SK-MEL-5 (cell line): ENCODE measurements around the genes IMPG1 and TENT5A.

RAMPAGE:
- cytosol, long total RNA: no peak
- long total RNA: no peak
- nucleus, long total RNA: no peak
Observed at GRCh38 chr6:72778892-72779535, 157.2 kb downstream of the KCNQ5 start.

GRCh38 chr6:72816445-72816831, 194.6 kb downstream of the KCNQ5 start:
RAMPAGE:
- cytosol, long total RNA: no peak
- long total RNA: no peak
- nucleus, long total RNA: no peak

RAMPAGE:
- cytosol, long total RNA: no peak
- long total RNA: no peak
- nucleus, long total RNA: no peak
Observed at GRCh38 chr6:73085314-73085796, 139.9 kb downstream of the KHDC1L start.

RAMPAGE:
- cytosol, long total RNA: no peak
- long total RNA: no peak
- nucleus, long total RNA: no peak
Observed at GRCh38 chr6:73512949-73513942, 7.6 kb downstream of the EEF1A1 start.

DNA sequence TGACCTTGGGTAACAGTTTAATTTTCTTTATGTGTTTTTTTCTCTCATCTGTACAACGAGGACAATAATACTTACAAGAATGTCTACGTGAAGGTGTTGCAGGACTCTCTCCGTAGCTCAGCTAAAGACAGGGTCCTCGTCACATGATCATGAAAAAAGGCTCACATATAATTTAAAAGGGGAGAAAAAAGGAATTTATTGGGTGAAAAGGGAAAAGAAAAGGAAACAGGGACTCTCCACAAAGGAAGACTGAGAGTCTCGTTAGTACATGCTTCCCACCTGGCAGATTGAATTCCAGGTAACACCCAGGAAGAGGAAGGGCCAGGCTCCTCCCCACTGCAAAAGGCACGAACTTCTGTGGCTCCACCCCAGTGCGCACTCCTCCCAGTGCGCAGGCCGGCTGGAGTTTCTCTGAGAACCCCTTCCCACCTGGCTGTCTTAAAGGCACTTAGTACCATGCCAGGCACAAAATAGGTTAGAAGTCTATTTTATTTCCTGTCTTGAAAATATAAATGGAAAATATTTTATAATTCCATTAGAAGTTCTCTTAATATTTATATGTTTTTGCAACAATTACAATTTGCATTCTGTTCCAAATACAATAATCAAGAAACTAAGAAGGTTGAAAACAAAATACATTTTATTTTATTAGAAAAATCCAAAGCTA, 129.9 kb downstream of the COL12A1 start:
RAMPAGE:
- cytosol, long total RNA: no peak
- long total RNA: no peak
- nucleus, long total RNA: no peak

RAMPAGE:
- cytosol, long total RNA: no peak
- long total RNA: no peak
- nucleus, long total RNA: no peak
Observed at GRCh38 chr6:75349049-75349573, 64.5 kb upstream of the TMEM30A start.

DNA sequence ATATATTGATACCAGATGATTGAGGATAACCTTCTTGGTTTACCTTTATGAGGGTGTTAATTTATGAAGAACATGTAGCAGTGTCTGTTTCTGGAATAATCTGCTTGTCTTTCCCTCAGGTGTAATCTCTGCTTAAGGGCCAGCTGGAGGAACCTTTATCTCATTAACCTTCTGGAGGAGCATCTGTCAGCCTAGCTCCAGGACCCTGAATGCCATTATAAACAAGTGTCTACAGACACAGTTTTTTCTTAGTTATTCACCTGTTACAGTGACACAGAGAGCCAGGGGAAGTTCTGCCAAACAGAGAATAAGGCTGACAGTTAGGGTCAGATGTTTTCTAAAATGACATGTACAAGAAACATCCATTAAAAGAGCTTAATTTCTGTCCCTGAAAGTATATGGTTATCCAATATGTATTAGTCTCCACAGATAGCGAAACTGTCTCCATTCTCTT, at the start of gene IMPG1:
TSS of gene IMPG1 (minus strand) at position 86 of the 454 bp plus-strand sequence.
RAMPAGE:
- cytosol, long total RNA: no peak
- long total RNA: no peak
- nucleus, long total RNA: no peak

DNA sequence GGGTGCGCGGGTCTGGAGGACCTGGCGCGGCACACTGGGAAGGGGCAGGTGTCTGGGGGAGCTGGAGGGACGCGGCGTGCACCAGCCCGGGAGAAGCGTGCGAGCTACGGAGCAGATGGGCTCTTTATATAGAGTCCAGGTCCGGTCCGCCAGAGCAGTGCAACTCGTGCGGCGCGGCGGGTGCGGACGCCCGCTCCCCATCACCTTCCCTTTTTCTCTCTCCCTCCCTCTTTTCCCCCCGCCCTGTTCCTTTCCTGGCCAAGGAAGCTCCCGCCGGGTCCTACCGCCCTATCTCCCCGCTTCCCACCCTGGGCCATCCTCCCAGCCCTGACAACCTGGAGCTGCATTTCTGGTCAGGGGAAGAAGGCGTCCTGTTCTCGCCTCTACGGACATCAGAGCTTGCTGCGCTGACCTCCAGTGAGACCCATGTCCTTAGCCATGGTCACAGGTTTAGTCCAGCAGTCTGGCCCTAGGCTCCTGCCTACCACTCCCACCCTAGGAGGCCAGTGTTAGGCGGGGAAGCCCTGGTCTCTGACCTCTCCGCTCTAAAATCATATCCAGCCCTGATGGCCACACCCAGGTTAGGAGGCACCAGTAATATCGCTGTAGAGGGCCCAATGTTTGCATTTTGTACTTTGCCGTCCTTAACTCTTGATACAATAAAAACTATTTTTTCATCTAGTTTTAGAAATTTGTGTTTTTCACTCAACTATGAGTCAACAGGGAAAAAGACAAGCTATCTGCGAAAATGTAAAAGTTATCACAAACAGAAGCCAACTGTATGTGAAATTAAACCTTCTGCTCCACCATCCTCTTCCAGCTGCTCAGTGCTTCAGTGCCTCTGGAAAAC, 1.1 kb upstream of the HTR1B start:
RAMPAGE:
- cytosol, long total RNA: no peak
- long total RNA: no peak
- nucleus, long total RNA: no peak

DNA sequence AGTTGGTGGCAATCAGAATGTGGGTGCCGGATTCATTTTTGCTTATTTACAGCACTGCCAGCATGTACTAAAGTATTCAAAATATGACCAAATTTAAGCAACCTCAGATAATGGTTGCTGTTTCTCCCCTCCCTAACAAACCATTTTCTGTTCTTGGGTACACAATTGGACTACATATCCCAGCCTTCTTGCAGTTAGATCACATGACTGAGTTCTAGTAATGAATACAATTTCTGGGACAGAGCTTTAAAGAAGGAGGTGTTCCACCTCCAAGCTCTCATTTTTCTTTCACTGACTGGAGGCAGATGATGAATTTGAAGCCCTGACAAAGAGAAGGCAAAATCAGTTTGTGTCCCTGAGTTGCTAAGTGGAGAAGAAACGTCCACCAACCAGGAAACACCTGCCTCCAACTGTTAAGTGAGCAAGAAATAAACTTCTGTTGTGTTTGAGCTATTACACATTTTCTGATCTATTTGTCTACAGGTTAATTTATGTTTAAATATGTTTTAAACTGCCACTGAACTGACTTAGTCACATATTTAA, 117.2 kb downstream of the LCA5 start:
RAMPAGE:
- cytosol, long total RNA: no peak
- long total RNA: no peak
- nucleus, long total RNA: no peak

DNA sequence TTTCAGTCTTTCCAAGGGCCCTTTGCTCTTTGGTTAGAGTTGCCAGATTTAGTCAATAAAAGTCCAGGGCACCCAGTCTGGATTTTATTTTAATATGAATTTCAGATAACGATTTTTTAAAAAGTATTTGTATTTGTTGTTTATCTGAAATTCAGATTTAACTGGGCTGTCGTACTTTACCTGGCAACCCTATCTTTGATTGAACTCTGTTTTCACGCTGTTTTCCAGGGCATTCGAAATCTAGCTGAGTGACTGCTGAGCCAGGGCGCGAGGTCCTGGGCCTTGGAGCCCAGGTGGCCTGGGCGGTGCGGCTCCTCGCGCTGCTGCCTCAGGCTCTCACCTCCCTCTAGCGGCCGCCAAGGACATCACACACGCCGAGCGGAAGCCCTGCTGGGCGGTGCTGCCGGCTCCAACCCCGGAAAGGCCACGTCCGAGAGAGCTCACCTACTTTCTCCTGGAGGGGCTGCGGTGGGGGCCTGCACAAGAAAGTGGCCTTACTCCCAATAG, 77.9 kb downstream of the ELOVL4 start:
RAMPAGE:
- cytosol, long total RNA: no peak
- long total RNA: no peak
- nucleus, long total RNA: no peak

DNA sequence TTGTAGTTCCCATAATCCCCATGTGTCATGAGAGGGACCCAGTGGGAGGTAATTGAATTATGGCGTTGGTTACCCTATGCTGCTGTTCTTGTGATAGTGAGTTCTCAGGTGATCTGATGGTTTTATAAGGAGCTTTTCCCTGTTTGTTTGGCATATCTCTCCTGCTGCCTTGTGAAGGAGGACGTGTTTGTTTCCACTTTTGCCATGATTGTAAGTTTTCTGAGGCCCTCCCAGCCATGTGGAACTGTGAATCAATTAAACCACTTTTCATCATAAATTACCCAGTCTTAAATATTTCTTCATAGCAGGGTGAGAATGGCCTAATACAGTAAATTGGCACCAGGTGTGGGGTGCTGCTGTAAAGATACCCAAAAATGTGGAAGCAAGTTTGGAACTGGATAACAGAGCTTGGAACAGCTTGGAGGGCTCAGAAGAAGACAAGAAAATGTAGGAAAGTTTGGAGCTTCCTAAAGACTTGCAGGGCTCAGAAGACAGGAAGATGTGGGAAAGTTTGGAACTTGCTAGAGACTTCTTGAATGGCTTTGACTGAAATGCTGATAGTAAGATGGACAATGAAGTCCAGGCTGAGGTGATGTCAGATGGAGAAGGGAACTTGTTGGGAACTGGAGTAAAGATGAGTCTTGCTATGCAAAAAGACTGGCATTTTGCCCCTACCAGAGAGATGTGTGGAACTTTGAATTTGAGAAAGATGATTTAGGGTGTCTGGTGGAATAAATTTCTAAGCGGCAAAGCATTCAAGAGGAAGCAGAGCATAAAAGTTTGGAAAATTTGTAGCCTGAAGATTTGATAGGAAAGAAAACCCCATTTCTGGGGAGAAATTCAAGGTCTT, 288.6 kb downstream of the BCKDHB start:
RAMPAGE:
- cytosol, long total RNA: no peak
- long total RNA: no peak
- nucleus, long total RNA: no peak

RAMPAGE:
- cytosol, long total RNA: no peak
- long total RNA: no peak
- nucleus, long total RNA: no peak
Observed at GRCh38 chr6:80527442-80528682, 421.4 kb downstream of the BCKDHB start.

DNA sequence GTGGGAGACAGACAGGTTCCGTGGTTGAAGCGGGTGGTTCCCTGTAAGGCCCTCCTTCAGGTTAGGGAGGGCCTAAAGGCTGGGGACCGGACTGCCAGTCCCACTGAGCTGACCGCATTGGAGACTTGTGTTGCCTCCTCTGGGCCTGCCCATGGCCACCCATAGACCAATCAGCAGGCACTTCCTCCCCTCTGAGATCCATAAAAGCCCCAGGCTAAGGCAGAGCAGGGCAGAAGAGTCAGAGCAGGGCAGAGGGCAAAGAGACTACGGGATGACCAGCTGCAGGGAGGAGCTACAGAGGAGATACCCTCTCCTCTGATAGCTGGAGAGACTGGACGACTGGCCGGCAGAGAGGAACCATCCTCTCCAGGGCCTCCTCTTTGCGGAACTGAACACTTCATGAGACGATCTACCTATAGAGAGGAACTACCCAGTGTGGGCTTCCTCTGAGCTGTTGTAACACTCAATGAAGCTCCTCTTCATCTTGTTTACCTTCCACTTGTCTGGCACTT, 537.3 kb downstream of the TENT5A start:
RAMPAGE:
- cytosol, long total RNA: no peak
- long total RNA: no peak
- nucleus, long total RNA: no peak

GRCh38 chr6:81748997-81749599, 3.4 kb downstream of the TENT5A start:
RAMPAGE:
- cytosol, long total RNA: no peak
- long total RNA: no peak
- nucleus, long total RNA: no peak

GRCh38 chr6:81752587-81752962, at the start of gene TENT5A:
TSS of gene TENT5A (minus strand) at chr6:81752681.
RAMPAGE:
- cytosol, long total RNA: no peak
- long total RNA: no peak
- nucleus, long total RNA: no peak

RAMPAGE:
- cytosol, long total RNA: no peak
- long total RNA: no peak
- nucleus, long total RNA: no peak
Observed at GRCh38 chr6:81831169-81831746, 78.8 kb upstream of the TENT5A start.

GRCh38 chr6:81891903-81892362, 139.5 kb upstream of the TENT5A start:
RAMPAGE:
- cytosol, long total RNA: no peak
- long total RNA: no peak
- nucleus, long total RNA: no peak

GRCh38 chr6:82101106-82102170, 146.1 kb downstream of the IBTK start:
RAMPAGE:
- cytosol, long total RNA: no peak
- long total RNA: no peak
- nucleus, long total RNA: no peak

DNA sequence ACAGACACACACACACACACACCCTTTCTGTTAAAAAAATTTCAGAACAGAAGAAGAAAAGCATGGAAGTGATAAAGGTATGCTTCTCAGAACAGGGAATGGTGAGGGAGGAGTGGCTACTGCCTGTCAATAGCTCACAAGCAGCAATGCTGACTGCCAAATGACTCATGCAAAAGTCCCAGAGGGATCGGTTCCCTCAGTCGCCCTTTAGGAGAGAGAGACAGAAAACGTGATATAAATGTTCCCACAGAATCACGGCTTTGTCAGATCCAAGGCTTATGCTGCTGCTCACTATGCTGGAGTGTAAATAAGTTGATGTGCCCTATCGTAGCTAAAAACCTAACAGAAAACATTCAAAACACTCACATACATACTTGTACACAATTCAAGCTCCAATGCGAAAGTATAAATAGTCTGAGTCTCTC, 102.6 kb downstream of the IBTK start:
RAMPAGE:
- cytosol, long total RNA: no peak
- long total RNA: no peak
- nucleus, long total RNA: no peak

GRCh38 chr6:82199508-82200418, 47.8 kb downstream of the IBTK start:
RAMPAGE:
- cytosol, long total RNA: no peak
- long total RNA: no peak
- nucleus, long total RNA: no peak